Right common carotid artery plus branches (tissue), 1 donor: ENCODE measurements around a stretch of chr13.

DNA sequence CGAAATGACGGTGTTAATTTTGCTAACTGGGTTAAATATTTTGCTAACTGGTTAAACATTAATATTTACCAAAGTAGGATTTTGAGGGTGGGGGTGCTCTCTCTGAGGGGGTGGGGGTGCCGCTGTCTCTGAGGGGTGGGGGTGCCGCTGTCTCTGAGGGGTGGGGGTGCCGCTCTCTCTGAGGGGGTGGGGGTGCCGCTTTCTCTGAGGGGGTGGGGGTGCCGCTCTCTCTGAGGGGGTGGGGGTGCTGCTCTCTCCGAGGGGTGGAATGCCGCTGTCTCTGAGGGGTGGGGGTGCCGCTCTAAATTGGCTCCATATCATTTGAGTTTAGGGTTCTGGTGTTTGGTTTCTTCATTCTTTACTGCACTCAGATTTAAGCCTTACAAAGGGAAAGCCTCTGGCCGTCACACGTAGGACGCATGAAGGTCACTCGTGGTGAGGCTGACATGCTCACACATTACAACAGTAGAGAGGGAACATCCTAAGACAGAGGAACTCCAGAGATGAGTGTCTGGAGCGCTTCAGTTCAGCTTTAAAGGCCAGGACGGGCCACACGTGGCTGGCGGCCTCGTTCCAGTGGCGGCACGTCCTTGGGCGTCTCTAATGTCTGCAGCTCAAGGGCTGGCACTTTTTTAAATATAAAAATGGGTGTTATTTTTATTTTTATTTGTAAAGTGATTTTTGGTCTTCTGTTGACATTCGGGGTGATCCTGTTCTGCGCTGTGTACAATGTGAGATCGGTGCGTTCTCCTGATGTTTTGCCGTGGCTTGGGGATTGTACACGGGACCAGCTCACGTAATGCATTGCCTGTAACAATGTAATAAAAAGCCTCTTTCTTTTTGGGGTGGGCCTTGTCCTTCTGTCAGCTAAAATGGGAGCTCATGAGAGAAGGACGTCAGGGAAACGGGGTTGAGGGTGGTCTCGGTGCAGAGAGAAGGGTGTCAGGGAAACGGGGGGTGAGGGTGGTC, 25.8 kb downstream of the LAMP1 start:
- PRO-cap = no peak

DNA sequence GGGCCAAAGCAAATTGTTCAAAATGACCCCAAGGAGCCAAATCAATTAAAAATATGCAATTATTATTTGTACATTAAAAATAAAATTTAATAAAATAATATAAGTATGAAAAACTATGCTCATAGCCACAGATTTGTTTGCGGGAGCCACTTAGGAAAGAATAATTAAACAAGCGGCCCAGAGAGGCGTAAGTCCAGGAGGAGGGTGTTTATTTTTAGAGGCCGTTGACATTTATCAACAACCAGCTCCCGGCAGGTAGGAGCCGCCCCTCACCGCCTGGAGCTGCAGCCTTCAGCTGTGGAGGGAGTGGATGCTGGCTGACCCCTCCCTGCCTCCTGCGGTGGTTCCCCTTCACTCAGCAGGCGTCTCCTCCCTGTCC, 16.0 kb upstream of the GRTP1 start:
- PRO-cap = no peak

- PRO-cap = no peak
Measured at GRCh38 chr13:113478625-113479510, 11.6 kb downstream of the DCUN1D2 start.

DNA sequence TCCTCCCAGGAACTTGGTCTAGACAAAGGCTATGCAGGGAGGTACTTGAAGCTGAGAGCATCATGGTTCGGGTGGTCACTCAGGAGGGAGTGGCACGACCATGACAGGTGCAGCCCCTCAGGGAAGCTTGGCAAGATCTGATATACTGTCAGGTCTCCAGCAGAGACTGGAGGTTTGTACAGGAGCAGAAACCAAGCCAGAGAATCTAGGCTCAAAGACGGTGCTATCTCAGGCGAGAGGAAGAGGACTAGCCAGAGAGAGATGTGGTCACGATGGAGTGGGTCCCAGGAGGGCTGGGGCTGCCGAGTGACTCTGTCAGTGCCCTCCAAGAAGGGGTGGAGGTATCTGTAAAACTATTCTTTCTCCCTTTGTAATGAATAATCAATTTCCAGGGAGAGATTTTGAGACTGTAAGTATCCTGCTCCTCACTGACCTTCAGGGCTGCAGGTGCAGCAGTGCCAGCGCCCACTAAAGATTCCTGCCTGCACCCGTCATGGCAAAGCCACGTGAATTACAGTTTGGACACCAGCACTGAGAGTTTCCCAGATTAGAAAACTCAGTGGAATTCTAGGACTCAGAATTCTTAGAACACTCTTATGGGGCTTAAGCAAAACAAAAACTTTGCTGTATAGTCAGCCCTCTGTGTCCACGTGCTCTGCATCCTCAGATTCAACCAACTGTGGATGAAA, 9.9 kb downstream of the TMCO3 start:
- PRO-cap = no peak

- PRO-cap = bidirectional peak, plus-strand start at chr13:113546760, minus-strand start at chr13:113546686
Measured at GRCh38 chr13:113546450-113547078, 38.0 kb upstream of the TFDP1 start.

DNA sequence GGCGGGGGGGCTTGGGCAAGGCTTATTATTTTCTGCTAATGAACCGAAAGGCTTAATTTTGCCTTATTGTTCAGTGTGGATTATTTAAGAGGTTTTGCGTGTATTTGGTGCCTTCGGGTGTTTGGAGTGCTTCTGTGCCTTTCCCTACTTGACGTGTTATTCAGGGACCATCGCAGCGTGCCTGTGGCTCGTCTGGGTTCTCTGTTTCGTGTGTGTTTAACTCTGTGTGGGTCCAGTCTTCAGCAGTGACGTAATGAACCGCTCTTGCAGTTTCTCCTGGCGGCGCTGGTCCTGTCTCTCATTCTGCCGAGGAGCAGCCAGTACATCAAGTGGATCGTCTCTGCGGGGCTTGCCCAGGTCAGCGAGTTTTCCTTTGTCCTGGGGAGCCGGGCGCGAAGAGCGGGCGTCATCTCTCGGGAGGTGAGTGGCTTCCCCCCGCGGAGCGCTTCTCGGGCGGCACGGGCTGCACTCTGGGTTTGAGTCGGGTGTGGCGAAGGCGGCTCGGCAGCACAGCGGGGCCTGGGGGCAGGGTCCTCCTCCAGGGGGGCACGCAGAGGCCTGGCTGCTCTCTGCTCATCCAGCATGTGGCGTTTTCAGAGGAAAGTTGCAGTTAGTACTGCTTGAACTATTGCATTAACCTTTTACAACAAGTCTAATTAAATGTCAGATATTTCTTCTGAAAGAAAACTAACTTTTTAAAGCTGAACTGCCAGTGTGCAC, 36.4 kb upstream of the TFDP1 start:
- PRO-cap = bidirectional peak, plus-strand start at position 301 of the sequence, minus-strand start at position 214 of the sequence

- PRO-cap = no peak
Measured at GRCh38 chr13:113552892-113553716, 31.4 kb upstream of the TFDP1 start.

- PRO-cap = no peak
Measured at GRCh38 chr13:113783928-113784738, 25.1 kb downstream of the TMEM255B start.

- PRO-cap = no peak
Measured at GRCh38 chr13:113794701-113795563, 35.9 kb downstream of the TMEM255B start.

- PRO-cap = no peak
Measured at GRCh38 chr13:113815367-113816270, 48.3 kb downstream of the GAS6 start.

GRCh38 chr13:113826982-113827445, 36.9 kb downstream of the GAS6 start:
- PRO-cap = no peak

DNA sequence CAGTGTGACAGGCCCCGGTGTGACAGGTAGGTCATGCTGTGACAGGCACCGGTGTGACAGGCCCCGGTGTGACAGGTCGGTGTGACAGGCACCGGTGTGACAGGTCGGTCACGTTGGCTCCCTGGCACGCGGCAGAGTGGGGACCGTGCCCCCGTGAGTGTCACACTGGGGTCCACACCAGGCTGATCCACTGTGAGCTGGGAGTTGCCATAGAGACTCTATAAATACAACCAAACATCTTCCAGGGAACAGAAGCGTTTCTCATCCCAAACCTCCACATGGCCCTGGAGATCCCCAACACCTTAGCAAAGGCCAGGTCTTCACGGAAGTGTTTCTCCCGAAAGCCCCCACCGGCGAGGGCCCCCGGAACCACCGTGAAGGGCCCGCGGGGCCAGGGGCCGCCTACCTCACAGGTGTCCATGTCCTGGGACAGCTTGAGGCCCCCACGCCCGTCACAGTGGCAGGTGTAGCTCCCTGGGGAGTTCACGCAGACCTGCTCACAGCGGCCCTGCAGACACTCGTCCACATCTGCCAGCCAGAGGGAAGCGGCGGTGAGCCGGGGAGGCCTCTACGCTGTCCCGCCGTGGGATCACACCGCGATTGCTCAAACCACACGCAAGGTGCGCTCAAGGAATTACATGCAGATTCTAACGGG, 29.6 kb downstream of the GAS6 start:
- PRO-cap = no peak

- PRO-cap = no peak
Measured at GRCh38 chr13:113864360-113864979, 594 bp upstream of the GAS6 start.

DNA sequence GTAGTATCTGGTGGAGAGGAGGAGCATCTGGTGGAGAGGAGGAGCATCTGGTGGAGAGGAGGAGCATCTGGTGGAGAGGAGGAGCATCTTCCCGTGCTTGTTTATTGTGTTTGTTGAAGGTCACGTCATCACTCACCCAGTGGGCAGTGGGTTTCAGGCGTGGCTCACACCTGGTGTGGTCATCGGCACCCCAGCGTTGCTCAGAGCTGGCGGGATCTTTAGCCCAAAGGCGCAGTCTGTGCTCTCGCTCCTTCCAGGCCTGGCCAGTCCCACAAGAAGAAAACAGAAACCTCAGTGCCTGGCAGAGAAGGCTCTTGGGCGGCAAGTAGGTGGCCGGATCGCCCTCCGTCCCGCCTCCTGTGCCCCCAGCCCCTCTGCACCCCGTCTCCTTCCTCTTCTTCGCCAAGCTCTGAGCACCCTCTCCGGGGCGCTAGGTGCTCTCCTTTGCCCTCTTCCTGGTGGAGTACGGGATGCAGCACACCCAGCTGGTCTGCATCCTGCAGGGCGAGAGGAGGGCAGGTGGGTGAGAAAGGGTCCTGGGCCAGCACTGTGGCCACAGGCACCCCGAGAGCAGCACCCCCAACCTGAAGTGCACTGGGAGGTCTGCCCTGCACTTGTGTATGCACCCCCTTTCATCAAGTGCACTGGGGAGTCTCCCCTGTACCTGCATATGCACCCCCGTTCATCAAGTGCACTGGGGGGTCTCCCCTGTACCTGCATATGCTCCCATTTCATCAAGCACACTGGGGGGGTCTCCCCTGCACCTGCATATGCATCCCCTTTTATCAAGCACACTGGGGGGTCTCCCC, 17.3 kb downstream of the C13orf46 start:
- PRO-cap = no peak

DNA sequence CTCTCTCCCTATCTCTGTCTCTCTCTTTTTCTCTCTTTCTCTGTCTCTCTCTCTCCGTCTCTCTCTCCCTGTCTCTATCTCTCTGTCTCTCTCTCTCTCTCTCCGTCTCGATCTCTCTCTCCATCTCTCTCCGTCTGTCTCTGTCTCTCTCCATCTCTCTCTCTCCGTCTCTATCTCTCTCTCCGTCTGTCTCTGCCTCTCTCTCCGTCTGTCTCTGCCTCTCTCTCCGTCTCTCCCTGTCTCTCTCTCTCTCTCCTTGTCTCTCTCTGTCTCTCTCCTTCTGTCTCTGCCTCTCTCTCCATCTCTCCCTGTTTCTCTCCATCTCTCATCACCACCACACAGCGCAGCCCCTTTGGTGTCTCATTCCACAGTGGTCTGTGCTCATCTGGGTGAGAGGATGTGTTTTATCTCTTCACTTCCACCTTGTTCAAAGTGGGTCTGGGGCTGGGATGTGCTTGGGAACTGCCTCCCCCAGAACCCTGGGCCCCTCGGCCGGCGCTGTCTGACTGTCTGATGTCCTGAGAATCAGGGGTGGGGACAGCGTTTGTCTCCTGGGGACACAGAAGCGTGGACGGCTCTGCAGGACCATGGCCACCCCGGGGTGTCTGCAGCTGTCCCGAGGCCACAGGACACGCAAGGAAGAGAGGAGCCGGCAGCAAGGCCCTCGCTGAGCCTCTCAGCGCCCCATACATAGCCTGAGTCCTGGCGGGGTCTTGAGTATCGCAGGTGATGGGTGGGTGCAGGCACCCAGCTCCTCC, 40.2 kb upstream of the C13orf46 start:
- PRO-cap = no peak

- PRO-cap = no peak
Measured at GRCh38 chr13:114015987-114016544, 42.2 kb upstream of the C13orf46 start.

GRCh38 chr13:114048971-114049700, 75.3 kb upstream of the C13orf46 start:
- PRO-cap = no peak

DNA sequence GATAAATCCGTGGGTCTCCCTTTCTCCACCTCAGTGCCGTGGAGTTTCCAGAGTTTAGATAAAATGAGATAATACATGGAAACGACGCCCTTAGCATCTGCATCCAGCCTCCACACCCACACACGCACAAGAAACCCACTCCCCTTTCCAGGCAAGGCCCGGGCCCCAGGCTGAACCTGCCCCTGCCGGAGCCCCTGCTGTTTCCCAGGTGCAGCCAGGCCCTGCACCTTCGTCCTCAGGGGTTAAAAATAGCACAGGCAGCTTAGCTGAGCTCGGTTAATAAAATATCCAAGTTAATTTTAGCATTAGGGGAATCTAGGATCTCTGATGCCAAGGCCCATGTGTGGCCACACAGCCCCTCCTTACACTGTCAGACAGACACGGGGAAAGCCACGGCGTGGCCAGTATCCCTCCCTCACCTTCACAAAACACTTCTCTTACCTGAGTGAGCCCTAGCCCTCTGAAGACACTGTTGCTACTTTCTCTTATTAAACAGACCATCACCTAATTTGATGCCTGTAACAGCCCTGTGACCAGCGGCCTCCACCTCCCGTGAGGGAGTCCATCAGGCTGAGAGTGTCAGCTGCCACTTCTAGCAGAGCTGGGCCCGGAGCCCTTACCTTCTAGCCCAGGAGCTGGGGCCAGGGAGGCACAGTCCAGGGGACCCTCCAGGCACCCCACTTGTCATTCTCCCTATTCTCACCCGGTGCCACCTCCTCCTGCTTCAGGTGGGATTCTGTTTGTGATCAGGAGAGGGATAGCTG, 4.4 kb downstream of the RASA3 start:
- PRO-cap = no peak

GRCh38 chr13:114134436-114135017, 2.1 kb upstream of the RASA3 start:
- PRO-cap = no peak

GRCh38 chr13:114140026-114140945, 7.9 kb upstream of the RASA3 start:
- PRO-cap = no peak